Right common carotid artery plus branches (tissue), 1 donor: ENCODE results near the genes CUZD1 and GPR26.

DNA sequence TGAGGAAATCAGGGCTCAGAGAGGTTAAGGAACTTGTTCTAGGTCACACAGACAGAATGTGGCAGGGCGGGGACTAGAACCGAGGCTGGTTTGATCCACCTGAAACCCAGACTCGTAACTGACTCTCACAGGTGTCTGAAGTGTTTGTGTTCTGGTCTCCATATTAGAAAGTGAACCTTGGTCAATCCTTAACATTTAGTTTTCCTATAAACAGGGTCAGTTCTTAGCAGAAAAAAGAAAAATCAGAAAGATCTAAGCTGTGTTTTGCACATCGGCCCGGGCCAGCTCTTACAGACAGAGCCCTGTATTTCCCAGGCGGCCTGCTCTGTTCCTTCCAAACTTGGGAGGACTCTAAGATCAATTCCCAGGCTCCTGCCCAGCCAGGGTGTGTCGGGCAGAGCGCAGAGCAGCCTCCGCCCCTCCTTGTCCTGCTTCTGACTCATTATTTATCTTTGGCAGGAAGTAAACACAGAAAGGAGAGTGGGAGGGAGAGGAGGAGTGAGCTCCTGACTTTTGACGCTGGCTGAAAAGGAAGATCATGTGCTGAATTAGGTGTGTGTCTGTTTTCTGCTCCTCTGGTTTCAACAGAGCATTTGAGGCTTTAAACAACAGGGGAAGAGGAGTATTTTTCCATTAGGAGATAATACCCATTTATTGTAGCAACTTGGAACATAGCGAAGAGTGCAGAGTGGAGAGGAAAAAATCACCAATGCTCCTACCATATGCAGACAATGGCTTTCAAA lies 74.1 kb downstream of the TACC2 start:
- PRO-cap = bidirectional peak, plus-strand start at position 592 of the sequence, minus-strand start at position 342 of the sequence

GRCh38 chr10:122310722-122311308 lies 39.7 kb downstream of the BTBD16 start:
- PRO-cap = no peak

DNA sequence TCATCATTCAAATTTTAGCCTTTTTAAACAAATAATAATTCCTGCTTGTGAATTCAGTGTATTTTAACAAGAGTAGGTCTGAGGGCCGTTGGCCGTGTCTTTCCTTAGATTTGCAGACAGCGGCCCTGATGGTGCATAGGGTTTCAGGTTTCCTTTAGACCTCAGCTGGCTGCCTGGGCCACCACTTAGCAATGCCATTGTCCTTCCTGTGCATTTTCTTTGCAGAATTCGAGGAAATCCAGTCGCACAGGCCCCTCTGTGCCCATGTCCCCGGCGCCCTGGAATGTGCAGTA lies 14.1 kb downstream of the HTRA1 start:
- PRO-cap = no peak

DNA sequence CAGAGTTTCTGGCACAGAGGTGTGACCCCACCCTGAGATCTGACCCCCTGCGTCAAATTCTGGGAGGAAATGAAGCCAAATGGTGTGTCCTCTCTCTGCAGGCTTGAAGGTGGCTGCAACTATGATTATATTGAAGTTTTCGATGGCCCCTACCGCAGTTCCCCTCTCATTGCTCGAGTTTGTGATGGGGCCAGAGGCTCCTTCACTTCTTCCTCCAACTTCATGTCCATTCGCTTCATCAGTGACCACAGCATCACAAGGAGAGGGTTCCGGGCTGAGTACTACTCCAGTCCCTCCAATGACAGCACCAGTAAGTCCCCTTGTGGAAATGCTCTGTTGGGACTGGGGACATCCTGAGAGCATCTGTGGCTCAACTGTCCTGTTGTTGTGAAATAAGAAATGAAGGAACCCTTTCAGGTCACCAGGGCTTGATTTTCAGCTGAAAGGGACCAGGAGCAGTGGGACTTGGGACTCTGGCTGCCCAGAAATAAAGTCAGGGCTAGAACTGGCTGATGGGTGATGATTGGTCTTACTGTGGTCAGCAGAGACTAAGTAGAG lies 36.7 kb upstream of the SPADH start:
- PRO-cap = no peak

GRCh38 chr10:122657049-122657552 lies 15.5 kb upstream of the SPADH start:
- PRO-cap = no peak

- PRO-cap = no peak
Observed at GRCh38 chr10:122845701-122846018, at the start of gene CUZD1. TSS of gene CUZD1 (minus strand) at chr10:122845857.

GRCh38 chr10:123154658-123155551 lies 703 bp downstream of the BUB3 start:
- PRO-cap = bidirectional peak, plus-strand start at chr10:123154842, minus-strand start at chr10:123154777

DNA sequence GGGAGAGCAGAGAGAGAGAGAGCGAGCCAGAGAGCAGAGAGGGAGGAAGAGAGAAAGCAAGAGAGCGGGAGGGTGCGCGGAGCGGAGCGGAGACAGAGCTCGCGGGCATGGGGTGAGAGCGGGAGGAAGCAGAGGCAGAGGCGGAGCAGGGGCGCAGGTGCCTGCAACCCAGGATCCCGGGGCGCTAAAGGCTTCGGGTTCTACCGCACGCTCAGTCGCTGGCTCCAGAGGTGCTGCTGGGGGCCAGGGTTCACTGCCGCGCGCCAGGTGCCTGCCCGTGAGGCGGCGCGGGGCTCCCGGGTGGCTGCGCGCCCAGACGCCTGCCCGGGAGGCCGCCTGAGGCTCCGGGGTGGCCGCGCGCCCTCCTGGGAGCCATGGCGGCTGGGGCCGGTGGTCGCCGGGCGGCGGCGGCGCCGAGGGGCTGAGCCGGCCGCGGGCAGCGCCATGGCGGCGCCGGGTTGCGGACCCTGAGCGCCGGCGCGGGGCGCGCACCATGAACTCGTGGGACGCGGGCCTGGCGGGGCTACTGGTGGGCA lies at the start of gene GPR26:
TSS of gene GPR26 (plus strand) at position 441 of the 536 bp plus-strand sequence.
- PRO-cap = no peak

DNA sequence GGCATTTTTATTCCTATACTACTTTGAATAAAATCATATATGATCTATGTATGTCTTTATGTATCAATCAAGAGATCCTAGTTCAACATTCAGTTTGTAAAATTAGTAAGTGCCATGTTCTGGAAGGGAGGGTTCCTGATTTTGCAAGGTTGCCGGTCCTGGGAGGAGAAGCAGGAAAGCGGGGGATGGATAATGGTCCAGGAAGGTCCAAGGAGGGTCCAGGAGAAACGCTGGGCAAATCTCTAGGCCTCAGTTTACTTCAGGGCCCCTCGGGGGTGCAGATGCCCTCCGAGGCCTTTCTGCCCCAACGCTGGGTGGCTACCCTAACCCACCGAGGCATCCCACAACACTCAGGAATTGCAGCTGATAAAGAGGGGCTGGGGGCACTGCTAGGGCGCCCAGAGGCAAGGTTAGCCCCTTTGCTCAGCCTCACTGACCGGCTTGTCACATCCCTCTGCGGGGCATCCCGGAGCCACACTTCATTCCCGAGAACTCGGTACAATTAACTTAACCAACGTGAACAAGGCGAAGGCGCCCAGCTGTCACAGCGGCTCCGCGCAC lies 2.1 kb downstream of the CHST15 start:
- PRO-cap = bidirectional peak, plus-strand start outside the sequence, minus-strand start at position 504 of the sequence

DNA sequence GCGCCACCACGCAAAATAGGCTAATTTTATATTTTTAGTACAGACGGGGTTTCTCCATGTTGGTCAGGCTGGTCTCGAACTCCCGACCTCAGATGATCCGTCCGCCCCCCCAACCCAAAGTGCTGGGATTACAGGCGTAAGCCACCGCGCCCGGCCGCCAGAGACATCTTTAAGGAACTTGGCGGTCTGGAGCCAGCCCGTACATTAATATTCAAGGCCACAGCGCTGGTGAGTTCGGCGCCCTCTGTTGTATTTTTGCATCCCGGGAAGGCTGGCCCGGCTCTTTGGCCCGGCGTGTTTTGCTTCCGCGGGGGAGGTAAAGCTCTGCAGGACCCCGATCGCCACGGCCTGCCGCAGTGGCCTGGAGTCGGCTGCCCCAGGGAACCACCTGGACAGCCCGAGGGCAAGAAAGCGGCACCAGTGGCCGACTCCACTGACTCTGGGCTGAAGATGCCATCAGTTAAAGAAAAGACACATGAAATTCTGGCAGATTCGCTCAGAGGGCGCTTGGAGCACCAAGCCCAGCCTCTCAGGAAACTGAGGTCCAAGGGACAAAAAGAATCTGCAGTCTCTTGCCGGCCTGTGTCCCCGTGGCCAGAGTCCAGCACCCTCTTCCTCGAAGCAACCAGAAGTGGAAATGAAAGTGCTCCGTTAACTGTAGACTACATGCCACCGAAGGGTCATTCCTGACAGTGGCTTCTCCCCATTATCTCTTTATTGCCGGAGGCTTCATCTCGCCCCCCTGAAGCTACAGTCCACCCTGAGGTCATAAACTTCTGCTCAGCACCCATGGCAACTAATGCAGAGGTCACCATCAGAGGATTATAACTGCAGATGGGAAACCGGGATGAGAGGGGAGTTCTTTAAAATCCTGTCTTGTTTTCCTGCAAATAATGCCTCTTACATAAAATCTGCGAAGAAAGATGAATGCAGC lies 878 bp upstream of the CHST15 start:
- PRO-cap = bidirectional peak, plus-strand start at position 217 of the sequence, minus-strand start at position 206 of the sequence; unidirectional peak, minus-strand start at position 633 of the sequence

- PRO-cap = no peak
Observed at GRCh38 chr10:124221776-124221928, 128.3 kb upstream of the CHST15 start.

- PRO-cap = no peak
Observed at GRCh38 chr10:124290303-124290845, 128.3 kb downstream of the OAT start.

GRCh38 chr10:124305206-124305575 lies 113.5 kb downstream of the OAT start:
- PRO-cap = no peak

DNA sequence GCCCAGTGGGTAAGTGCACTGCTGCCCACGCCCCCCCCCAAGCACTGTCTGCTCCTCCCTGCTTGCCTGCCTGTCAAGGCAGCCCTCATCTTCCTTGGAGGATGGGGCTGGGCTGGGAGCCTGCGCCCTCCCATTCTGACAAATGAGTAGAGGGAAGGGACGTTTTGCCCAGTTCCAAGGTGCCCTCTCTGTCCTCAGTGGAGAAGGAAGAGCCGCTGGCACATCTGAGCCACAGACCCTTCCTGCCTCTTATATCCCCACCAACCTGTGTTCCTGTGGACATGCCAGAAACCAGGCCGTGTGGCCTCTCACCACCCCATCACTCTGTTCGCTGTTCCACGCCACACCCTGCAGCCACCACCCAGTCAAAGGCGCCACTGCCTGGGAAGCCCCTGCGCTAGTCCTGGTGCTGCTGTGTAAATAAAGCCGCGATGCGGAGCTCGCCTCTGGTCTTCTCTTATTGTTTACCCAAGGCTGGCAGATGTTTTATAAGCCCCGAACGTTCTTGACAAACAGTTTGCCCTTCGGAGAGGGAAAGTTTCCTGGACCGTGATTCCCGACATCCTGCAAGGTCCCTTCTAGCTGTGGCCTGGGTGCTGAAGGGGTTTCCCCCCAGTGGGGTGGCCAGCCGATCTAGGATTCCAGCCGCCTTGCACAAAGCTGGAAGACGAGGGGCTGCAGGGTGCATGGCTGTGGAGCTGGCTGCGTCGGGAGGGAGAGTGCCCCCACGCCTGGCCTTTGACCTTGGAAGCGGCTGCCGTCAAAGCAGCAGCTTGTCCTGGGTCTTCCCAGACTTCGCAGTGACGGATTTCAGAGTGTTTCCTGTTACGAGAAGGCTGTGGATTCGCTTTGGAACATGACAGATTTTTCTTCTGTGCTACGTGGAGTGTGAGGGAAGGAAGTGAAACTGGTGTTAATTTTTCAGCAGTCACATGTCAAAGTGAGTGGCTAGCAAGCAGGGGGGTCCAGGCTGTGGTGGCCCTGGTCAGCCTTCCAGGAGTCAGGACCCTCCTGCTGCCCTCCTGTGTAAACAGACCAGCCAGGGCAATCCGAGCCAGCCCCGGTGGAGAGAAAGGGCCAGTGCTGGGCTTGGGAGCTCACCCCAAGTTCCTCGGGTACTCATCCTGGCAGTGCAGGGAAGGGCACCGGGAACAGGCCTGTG lies 61.5 kb downstream of the LHPP start:
- PRO-cap = unidirectional peak, plus-strand start at position 138 of the sequence

GRCh38 chr10:124601268-124601937 lies 139.8 kb downstream of the LHPP start:
- PRO-cap = no peak

- PRO-cap = no peak
Observed at GRCh38 chr10:124611817-124612277, 132.3 kb downstream of the FAM53B start.

- PRO-cap = no peak
Observed at GRCh38 chr10:124617239-124618042, 126.7 kb downstream of the FAM53B start.

GRCh38 chr10:124631904-124632609 lies 112.1 kb downstream of the FAM53B start:
- PRO-cap = no peak

DNA sequence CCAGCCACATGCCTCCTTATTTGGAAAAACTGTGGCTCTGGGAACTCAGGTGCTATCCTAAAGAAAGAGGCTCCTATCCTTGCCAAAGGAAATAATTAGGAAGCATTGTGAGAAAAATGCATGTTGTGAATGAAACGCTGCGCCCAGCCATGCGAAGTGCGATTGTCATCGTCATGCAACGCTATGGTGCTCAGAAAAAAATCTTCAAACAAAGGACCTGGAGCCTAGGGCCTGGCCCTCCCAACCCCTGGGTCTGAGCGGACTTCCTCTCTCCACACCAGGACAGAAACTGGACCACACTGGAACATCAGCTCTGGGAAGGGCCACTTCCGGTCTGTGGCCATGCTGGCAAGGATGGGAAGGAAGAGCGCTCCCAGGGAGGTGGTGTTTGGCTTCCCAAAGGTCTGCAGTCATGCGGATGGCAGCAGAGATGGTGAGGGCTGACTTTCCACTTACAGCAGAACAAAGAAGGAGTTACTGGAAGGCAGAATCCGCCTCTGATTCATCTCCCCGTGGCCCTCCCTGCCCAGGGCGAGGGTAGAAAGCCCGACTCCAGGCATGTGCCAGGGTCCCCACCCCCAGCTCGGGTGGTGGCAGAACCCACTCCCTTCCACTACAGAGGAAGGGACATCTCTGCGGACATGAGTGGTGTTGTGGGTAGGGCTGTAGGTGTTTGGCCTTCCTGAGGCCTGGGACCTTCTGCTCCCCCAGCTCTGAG lies 90.0 kb downstream of the FAM53B start:
- PRO-cap = no peak

GRCh38 chr10:124657796-124658313 lies 86.3 kb downstream of the FAM53B start:
- PRO-cap = no peak